Endodermal cell (in vitro differentiated cells): Measurements from ENCODE around the genes PATL1, CBLIF, OOSP1 and PGA3.

GRCh38 chr11:59611438-59612530, 3.8 kb downstream of the OSBP start:
- PRO-cap, result no peak

DNA sequence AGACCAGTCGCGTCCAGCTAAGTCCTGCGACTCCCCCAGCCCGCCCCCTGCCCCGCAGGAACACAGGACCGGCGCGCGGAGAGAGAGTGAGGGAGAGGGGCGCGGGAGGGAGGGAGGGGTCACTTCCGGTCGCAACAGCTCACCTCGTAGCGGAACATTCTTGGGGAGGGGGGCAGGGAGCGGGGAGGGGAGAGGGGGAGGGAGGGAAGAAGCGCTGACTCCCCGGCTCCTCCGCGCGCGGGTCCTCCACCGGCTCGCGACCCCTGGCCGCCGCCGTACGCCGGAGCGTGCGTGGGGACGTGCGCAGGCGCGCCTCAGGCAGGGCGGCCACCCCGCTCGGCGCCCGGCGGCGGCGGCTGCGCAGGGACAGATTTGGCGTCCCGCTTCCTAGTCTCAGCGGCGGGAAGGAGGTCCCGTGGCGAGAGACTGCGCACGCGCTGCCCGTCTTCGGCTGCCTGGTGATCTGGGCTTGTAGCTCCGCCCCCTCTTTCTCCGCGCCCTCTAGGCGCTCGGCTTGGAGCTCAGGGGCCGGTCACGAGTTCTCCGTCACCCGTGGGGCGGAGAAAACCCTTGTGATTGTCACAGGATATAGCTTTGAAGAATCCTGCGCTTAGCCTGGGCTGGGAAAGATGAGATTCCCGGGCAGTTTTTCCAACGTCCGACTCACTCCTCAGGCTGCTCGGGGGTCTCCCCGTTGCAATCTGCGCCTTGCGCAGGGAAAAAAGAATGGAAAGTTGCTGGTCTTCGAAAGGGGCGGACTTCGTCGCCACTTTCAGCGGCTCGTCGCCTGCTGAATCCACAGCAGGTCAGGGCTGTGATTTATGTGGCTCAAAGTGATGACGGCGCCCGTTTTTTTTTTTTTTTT, at the start of gene PATL1:
Gene PATL1 (minus strand): TSS at position 300 of the 865 bp plus-strand sequence.
- PRO-cap, result bidirectional peak, plus-strand start at position 57 of the sequence, minus-strand start at position 62 of the sequence; bidirectional peak, plus-strand start at position 504 of the sequence, minus-strand start at position 404 of the sequence; bidirectional peak, plus-strand start at position 645 of the sequence, minus-strand start at position 705 of the sequence; bidirectional peak, plus-strand start outside the sequence, minus-strand start at position 792 of the sequence

DNA sequence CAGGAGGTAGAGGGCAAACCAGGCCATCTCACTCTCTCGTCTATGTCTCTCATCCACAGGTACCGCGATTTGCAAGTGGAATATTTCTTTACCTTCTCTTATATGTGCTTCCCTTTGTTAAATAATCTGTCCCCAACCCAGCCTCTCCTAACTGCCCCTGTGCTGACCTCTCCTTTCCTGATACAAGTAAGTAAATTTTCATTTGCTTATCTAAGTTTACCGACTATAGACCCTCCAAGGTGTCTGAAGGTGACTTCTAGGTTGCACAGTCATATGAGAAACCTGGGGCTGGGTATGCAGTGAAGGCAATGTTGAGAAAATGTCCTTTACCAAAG, at the start of gene CBLIF:
Gene CBLIF (minus strand): TSS at position 73 of the 335 bp plus-strand sequence.
- PRO-cap, result no peak

- PRO-cap, result no peak
Measured at GRCh38 chr11:59937989-59938659, at the start of gene OOSP1. TSS of gene OOSP1 (plus strand) at chr11:59938432.

DNA sequence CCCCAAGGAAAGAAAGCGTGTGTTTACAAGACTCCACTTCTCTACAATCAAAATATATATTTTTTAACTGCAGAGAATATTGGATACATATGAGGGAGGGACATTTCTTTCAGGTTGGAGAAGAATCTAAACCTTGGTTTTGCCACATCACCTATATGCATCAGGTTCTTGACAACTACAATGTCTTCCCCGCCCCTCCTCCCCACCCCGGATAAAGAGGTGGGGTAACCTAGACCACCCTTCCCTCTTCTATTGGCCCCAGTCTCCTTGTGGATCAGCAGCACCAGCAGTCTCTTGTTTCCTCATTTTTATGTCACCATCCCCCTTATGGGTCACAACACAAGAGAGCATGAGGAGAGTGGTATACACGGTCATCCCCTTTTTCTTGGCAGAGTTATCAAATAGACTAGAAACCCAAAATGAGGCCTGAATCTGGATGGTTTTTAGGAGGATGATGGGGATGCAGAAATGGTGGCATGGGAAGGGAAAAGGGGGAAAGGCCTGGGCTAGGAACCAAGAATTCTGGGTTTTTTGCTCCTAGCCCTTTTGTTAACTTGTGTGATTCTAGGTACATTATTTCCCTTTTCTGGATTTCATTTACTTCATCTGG, 1.2 kb downstream of the MS4A4E start:
- PRO-cap, result no peak

DNA sequence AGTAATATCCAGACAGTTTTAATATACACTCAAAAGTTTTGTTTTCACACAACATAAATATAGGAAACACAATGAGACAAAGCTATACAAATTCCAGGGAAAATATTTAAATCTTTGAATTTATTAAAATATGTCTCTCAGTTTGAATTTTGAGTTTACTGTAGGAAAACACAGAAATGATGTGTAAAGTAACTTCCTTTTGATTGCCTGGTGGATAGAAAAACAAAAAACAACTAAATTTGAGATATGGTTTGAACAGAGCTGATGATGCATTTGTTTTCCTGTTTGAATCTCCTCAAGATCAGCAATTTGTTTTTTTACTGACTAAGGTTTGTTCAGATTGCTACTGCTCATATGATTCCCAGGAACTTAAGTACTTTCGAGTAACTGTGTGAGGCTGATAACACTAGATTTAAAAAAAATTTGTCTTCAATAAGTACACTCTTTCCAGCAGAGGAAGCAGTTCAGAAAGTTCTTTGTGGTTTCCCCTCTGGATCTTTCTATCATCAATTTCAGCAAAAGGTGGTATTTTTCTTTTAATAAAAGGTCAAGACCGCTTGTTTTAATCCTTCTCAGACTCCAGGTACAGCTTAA, 12.5 kb upstream of the MS4A6E start:
- PRO-cap, result no peak

DNA sequence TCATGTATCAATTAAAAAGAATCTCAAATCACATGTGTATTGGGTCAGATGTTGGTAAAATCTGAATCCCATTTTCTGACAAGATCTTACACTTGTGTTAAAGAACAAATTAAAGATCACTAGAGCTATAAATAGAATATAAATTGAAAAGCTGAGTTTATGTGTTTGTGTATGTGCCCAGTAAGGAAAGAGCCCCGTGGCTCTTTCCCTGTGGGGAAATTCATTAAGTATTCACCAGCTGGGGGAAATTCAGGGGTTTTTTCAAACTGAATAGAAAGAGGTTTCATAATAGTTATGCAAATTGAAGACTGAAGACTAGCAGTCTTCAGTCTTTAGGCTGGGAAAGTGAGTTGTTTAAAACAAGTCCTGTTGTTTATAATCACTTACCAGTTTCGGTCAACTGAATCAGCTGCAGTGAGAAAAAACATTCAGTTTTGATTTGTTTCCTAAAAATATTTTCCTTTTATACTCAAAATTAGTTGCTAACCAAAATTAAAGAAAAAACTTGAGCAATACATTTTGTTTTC, 11.3 kb upstream of the MS4A7 start:
- PRO-cap, result no peak

DNA sequence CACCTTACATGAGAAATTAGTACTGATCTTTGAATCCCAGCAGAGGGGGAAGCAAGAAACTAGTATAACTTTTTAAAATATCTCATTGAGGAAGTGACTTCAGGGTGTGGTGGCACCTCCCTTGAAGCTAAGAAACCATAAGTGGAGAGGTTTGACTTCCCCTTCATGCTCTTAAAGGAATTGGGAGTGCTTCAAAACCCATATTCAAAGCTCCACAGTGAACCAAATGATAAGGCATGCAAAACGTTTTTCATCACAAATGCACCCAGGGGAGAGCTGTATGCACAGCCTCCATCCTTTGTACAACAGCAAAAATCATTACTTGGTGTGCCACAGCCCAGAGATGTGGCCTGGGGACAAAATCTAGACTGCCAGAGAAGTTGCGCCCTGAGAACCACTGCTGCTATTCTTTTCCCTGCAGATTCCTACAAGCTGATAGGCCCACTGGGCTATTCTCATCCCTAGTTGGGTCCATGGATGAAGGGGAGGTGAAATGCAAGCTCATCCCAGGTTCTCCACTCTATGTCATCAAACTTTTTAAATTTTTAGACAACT, 659 bp downstream of the MS4A14 start:
- PRO-cap, result no peak

DNA sequence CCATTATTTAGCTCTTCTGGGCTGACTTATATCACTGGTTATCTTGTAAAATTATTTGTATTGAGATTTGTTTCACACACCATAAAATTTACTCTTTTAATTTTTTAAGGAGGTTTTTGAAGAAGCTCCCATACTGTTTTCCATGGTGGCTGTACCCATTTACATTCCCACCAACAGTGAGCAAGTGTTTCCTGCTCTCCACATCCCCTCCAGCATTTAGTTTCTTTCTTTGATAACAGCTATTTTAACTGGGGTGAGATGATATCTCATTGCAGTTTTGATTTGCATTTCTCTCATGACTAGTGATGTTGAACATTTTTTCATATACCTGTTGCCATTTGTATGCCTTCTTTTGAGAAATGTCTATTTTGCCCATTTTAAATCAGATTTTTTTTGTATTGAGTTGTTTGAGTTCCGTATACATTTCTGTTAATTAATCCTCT, 13.5 kb upstream of the MS4A12 start:
- PRO-cap, result no peak

DNA sequence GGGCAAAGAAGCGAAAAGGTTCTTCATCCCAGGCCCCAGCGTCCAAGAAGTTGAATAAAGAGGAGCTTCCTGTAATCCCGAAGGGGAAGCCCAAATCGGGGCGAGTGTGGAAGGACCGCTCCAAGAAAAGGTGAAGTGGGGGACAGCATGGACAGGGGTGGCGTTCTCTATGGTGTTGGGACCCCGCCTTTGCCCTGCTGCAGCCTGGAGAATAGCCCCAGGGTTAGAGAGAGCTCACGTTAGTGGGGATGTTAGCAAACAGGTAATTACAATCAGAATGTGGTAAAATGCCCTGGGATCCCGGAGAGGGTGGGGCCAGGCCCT, 802 bp downstream of the CCDC86 start:
- PRO-cap, result unidirectional peak, minus-strand start at position 225 of the sequence

DNA sequence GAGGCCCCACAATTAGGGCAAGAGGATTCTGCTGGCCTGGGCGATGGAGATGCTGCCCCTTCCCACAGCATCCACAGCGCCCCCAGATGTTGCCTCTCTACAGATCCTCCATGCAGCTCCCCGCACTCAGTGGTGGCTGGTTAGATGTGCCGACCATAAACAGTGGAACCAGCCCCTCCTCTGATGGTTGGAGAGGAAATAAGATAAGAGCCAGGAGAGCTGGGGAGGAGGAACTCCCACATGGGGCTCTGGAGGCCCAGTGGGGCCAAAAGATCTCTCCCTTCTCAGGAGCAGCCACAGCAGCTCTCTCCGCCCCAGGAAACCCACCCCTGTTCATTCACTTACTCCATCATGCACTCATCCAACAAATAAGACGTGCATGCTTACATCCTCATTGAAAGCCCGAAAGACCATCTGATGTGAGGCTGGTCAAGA, 1.6 kb downstream of the PTGDR2 start:
- PRO-cap, result no peak

DNA sequence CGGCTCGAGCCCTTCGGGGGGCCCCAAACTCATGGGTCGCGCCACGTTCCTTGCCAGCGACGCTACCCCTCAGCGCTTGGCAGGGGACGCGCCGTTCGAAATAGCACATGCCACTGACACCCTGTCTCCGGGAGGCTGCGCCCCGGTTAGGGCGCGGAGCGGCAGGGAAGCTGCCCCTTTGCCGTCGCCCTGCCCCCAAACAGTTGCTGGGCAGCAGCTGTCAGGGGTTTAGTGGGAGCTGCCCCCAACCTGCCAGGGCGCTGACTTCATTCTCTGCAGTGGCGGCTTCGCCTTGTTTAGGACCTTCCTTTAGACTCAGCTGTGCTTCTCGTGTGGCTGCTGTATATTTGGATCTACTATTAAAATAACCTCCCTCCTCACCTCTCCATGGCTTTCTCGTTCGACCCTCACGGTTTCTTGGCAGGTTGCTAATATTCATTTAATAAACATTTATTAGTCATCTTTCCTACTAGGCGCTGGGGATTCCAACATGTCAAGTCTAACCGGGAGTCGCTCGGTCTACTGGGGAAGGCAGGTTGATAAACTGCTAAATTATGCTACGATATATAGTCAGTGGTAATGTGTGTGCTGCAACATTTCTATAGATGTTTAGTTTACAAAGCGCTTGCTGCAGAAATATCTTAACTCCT, 777 bp downstream of the TMEM109 start:
- PRO-cap, result no peak

- PRO-cap, result no peak
Measured at GRCh38 chr11:60935457-60936219, 11.4 kb downstream of the TMEM132A start.

DNA sequence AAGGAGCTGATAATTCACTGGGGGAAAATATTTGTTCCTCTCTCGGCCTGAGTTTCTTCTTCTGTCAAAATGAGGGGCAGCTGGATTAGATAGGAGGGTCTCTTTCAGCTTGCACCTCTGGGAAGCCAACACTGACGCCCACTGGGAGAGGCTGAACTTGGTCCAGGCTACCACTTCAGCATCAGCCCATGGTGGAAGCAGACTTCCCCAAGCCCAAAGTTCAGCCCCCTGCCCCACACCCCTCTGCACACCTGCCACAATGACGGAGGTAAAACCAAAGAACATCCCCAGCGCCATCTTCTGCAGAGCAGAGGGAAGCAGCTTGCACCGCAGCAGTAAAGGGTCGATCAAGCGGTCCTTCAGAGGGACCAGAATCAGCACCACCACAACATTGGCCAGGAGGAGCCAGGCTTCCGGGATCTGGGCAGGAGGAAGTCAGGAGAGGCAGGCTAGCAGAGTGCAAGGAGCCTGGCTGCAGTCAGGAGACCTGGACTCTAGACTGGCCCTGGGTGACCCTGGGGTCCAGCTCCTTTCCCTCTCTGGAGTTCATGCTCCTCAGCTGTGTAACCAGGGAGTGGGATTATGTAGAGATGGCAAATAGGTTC, 11.0 kb downstream of the SLC15A3 start:
- PRO-cap, result no peak

- PRO-cap, result no peak
Measured at GRCh38 chr11:60972608-60973036, 1.1 kb downstream of the CD6 start.

DNA sequence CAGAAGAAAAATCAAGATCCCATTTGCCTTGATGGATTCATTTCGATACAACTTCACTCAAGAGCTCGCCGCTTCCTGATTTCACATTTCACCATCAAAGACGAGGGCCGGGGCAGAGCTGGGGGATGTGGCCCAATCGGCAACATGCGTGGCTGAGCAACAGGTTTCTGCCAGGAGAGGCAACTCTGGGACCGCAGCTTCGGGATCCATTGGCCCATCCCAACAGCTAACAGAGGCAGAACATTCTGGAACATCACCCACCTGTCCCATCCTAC, 36.3 kb upstream of the CD5 start:
- PRO-cap, result no peak

DNA sequence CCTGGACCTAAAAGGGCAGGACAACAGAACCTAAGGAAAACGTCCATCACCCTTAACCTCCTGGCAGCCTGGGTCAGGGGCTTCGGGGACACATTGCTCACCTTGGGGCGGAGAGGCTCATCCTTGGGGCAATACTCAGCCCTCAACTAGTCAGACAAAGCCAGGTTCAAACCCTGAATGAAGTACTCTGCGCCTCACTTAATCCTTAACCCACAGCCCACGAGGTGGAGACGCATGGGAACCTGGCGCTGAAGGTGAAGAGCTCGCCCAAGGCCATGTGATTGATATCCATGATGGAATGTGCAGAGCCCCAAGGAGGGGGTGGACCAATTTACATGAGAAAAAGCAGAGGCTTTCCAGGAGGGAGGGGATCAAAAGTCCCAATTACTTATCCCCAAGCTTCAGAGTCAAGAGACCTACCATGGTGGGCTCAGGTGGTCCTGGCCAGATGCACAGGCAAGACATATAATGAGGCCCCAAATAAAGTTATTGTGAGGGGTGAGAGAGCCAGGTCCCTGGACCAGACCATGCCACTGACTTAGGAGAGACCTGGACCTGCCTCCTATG, 26.9 kb downstream of the VPS37C start:
- PRO-cap, result no peak

- PRO-cap, result no peak
Measured at GRCh38 chr11:61152679-61153157, 8.5 kb downstream of the VPS37C start.

GRCh38 chr11:61203234-61203705, at the start of gene PGA3:
TSS of gene PGA3 (plus strand) at chr11:61203515.
- PRO-cap, result no peak

- PRO-cap, result bidirectional peak, plus-strand start at chr11:61332875, minus-strand start at chr11:61332835
Measured at GRCh38 chr11:61332099-61332960, 575 bp downstream of the DDB1 start.